Esophagus squamous epithelium (tissue), 4 donors: ENCODE measurements around a stretch of chr3.

DNA sequence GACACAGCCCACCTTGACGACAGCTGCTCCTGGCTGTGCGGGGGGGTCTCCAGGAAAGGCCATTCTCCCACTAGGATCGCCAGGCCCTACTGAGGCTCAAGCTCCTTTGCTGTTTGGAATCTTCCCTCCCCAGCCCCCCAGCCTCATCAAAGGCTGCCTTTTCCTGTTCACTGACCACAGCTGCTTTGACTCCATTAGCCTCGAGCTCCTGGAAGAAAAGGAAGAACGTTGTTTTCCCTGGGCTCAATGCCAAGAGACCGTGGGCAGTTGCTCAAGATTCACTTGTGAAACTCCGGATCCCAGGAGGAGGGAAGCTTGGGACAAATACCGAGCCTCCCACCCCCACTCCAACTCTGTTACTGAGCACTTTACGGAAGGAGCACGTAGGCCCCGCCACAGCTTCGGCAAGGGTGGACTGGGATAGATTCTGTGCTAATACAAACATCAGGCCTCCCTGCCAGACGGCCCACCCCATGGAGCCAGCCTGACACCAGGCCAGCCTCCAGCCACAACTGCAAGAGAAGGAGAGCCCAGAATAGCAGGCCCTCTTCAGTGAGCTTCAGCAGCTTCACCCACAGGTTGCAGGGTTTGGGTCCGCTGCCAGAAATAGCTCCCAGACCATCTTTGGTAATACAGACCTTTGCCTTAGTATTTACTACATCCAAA is 10.8 kb upstream of the FANCD2 start:
- PRO-cap, result bidirectional peak, plus-strand start at position 511 of the sequence, minus-strand start at position 176 of the sequence
- RAMPAGE, long total RNA, 4 experiments, result no peak in any of the 4 experiments

DNA sequence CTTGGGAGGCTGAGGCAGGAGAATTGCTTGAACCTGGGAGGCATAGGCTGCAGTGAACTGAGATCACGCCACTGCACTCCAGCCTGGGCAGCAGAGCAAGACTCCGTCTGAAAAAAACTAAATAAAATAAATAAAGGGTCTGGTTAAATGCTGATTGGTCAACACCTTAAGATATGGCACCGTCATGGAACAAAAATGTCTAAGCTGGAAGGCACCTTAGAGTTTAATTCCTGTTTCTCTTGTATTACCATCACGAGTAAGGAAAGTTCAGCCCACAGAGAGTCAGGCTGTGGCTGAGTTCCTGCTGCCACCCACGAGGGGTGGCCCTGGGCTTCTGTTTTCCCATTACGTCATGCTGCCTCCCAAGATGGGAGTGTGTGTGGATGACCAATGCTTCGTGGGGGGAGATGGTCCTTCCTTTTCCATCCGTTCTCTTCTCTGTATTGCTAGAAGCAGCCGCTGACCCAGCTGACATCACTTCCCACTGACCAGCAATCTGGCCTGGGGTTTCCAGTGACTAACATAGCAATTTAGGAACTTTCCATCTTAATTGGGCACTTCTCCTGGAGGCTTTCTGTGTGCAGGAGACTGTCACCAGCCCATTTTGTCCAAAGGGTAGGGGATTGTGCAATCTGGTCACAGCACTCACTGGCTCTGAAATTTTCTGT is 9.1 kb downstream of the IRAK2 start:
- PRO-cap, result bidirectional peak, plus-strand start at position 353 of the sequence, minus-strand start at position 303 of the sequence
- RAMPAGE, long total RNA, 4 experiments, result no peak in any of the 4 experiments

DNA sequence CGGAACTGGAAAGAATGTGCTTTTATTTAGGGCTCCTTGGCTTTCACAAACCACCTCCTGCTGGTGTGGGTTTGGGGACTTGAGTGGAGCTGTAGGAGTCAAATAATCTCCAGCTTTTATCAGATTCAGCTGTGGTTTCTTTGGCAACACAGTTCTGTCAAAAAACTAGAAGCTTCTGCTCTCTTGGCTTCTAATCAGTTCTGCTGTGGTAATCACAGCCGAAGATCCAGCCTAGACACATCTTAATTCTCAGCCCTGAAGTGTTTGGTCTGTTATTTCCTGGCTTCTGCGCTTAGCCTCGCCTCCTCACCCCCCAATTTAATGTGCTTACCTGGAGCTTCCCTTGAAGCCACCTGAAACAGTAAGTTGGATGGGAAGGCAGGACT is 21.4 kb downstream of the IRAK2 start:
- PRO-cap, result no peak
- RAMPAGE, long total RNA, 4 experiments, result no peak in any of the 4 experiments

GRCh38 chr3:10234894-10235229 is 13.4 kb upstream of the TATDN2 start:
- PRO-cap, result no peak
- RAMPAGE, long total RNA, 4 experiments, result no peak in any of the 4 experiments

DNA sequence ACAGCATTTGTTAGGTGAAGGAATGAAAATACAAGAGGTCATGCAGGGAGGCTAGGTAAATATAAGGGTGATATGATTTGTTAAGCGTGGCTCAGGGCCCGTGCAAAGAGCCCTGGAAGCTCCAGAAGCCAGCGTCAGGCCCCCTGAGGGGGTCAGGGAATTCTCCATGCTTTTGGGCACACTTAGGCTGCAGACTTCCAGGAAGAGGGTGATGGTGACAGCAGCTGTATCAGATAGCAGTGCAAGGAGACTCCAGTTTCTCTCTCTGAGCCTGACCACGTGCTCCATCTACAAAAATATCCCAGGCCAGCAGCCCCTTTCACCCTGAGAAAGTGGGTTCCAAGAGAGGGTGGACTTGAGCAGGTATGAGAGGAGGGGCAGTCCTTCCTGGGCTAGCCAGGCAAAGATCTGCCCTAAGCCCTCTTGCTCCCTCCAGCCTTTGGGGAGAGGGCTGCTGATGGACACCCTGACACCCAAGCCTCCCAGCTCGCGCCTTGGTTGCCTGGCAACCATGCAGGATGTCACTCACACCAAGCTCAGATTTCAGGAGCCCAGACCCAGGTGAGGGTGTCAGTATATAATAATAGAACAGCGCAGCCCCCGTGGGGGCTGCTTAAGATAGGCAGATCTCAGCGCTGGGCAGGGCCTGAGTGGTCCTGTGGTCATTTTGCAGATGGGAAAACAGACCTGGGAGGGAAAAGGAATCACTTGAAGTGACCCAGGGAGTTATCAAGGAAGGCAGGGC is 35.8 kb downstream of the ATP2B2 start:
- PRO-cap, result no peak
- RAMPAGE, long total RNA, 4 experiments, result no peak in any of the 4 experiments

DNA sequence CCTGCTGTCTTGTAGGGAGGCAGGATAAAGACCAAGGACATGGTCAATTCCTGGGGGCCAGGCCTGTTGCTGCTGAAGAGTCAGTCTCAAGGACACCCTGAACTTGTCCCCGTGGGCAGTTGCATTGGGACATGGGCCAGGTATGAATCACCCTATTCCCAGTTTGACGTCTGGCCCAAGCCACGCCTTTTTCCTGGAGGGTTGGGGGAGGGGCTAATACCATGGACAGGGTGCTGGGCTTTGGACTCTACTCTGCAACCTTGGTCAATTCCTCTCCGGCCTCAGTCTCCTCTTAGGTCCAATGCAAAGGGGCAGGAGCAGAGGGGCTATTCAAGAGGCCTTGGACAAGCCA is 10.4 kb downstream of the ATP2B2 start:
- PRO-cap, result no peak
- RAMPAGE, long total RNA, 4 experiments, result no peak in any of the 4 experiments

DNA sequence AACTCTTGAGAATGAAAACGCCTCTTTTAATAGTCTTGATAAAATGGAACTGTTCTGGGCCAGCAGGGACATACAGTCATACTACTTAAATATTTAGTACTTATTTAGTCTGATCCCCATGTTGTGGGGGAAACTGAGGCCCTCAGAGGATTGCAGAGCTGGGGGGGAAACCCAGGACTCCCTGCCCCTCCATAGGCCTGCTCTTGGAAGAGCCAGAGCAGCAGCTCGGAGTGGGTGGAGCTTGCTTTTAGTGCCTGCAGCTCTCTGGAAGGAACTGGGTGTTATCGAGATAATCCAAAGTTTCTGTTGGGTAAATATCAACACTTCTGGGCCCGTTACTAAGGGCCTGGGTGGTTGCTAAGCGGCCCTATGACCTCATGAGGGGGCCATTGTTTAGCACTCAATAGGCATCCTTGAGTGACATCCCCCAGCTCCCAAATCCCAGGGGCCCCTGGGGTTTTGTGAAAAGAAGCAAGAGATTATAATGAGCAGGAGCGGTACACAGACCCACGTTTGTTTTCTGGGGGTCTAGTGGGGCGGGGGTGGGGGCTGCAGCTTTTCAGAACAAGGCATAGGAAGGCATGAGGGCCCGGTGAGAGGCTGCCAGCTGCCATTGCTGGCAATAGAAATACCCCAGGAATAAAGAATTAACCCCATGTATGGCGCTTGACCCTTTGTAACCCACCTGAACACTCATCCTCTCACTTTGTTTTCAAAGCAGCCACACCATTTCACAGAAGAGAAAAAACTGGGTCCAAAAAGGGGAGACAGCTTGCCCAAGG is 48.3 kb upstream of the ATP2B2 start:
- PRO-cap, result no peak
- RAMPAGE, long total RNA, 4 experiments, result no peak in any of the 4 experiments

GRCh38 chr3:11001043-11001594 is 8.6 kb downstream of the SLC6A1 start:
- PRO-cap, result no peak
- RAMPAGE, long total RNA, 4 experiments, result no peak in any of the 4 experiments

DNA sequence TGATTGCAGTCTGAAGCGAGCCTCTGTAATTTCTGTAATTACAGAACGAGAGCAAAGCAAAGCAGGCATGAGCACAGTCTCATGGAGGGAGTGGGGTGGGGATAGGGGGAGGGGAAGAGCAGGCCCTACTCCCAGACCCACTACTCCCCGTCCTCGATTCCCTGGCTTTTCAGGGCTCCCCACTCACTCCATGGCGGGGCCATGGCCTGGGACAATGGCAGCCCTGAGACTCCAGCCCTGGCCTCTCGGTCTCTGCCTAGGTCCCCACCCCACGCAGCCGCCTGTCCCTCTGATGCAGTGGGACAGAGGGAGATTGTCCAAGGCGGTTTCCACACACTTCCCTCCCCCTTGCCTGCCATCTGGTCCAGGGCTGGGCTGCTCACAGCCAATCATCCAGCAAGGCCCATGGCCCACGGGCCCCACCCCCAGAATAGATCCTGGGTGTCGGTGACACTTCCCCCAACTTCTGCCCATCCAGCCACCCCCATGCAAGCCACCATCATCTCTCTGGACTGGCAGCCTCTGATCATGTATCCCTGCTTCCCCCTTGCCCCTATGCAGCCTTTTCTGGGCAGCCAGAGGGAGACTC is 18.3 kb downstream of the SLC6A1 start:
- PRO-cap, result no peak
- RAMPAGE, long total RNA, 4 experiments, result no peak in any of the 4 experiments

DNA sequence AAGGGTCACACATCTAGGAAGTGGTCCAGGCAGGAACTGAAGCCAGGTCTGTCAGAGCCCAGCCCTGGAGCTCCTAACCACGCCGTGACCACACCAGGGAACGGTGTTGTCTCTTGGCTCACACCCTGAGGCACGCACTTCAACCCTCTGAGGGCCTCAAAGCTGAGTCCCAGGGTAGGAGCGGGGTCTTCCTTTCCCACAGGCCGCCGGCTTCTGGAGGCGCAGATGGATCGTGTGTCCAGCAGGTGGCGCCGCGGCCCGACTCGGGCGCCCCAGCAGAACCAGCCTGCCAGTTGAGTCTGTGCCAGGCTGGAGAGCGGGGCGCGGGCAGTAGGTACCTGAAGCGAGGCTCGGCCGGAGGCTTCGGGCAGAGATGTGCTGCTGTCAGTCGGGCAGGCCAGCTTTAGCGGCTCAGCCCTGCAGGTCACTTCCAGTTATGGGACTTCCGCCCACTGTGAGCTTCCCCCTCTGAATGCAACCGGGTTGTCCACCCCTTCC is 68.2 kb downstream of the SLC6A1 start:
- PRO-cap, result no peak
- RAMPAGE, long total RNA, 4 experiments, result no peak in any of the 4 experiments

DNA sequence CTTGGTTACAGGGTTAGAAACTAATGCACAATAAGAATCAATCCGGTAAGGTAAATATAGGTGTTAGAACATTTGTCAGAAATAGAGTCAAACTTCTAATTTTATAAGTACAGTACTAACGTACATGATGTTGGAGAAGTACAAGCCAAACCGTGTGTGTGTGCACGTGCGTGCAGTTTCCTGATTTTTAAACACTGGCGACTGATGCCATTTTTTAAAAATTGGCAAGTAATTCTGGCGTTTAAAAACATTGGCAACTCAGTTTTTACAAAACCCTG is 661 bp downstream of the ATG7 start:
- PRO-cap, result no peak
- RAMPAGE, long total RNA, 4 experiments, result no peak in any of the 4 experiments

GRCh38 chr3:11290097-11290398 is 17.9 kb downstream of the ATG7 start:
- PRO-cap, result no peak
- RAMPAGE, long total RNA, 4 experiments, result no peak in any of the 4 experiments

GRCh38 chr3:11466108-11466713 is 177.5 kb downstream of the VGLL4 start:
- PRO-cap, result no peak
- RAMPAGE, long total RNA, 4 experiments, result no peak in any of the 4 experiments

GRCh38 chr3:11523168-11524101 is 120.3 kb downstream of the VGLL4 start:
- PRO-cap, result no peak
- RAMPAGE, long total RNA, 4 experiments, result no peak in any of the 4 experiments

DNA sequence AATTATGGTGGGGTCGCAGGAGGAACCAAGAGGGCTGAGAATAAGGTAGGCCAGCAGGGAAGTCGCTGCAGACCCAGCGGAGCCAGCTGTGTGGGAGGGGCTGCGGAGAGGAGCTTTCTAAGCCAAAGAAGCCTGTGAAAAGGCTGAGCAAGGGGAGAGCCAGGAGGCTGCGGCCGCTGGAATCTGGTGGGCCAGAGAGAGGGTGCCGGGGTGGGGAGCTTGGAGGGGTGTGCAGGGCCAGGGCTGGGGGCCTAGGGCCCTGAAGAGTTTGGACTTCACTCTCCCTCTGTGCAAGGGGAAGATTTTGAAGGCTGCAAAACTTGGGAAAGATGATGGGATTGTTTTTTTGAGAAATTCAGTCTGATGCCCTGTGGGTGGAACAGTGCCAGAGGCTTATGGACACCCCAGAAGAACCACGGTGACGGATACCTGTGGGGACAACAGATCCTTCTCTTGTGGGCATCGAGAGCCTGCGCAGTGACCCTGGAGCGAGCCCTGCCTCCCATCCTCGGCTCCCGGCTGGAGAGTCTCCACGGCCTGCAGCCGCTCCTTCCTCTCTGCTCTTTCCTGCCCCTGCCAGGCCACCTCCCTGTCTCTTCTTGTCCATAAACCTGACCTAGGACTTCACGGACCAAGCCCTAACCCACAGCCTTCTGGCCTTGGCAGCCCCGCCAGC is 98.6 kb downstream of the VGLL4 start:
- PRO-cap, result no peak
- RAMPAGE, long total RNA, 4 experiments, result no peak in any of the 4 experiments

DNA sequence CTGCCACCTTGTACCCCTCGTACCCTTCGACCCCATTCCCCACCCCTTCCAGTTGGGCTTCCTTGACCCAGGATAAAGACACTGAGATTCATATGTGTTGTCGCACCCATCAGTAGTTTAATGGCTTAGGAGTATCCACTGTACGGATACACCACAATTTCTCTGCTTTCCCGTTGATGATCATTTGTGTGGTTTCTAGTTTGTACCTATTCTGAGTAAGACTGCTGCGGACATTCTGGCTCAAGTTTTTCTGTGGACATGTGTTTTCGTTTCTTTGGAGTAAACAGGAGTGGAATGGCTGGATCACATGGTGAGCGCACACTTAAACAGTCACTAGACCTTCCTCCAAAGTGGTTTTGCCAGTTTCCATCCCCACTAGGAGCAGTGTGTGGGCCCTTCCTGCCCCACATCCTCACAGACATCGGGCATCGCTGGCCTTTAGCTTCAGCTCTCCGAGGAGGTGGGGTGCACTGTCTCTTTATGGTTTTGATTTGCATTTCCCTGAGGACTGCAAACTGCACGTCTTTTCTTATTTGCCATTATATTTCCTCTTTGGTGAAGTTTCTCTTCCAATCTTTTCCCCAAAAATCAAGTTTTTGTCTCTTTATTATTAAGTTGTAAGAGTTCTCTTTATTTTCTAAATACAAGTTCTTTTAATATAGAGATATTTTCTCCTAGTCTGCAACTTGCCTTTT is 94.1 kb downstream of the VGLL4 start:
- PRO-cap, result no peak
- RAMPAGE, long total RNA, 4 experiments, result no peak in any of the 4 experiments

- PRO-cap, result bidirectional peak, plus-strand start at chr3:11571028, minus-strand start at chr3:11570891
- RAMPAGE, long total RNA, 4 experiments, result no peak in any of the 4 experiments
Observed at GRCh38 chr3:11570825-11571491, 72.8 kb downstream of the VGLL4 start.

- PRO-cap, result no peak
- RAMPAGE, long total RNA, 4 experiments, result no peak in any of the 4 experiments
Observed at GRCh38 chr3:11609963-11610794, 33.5 kb downstream of the VGLL4 start.

DNA sequence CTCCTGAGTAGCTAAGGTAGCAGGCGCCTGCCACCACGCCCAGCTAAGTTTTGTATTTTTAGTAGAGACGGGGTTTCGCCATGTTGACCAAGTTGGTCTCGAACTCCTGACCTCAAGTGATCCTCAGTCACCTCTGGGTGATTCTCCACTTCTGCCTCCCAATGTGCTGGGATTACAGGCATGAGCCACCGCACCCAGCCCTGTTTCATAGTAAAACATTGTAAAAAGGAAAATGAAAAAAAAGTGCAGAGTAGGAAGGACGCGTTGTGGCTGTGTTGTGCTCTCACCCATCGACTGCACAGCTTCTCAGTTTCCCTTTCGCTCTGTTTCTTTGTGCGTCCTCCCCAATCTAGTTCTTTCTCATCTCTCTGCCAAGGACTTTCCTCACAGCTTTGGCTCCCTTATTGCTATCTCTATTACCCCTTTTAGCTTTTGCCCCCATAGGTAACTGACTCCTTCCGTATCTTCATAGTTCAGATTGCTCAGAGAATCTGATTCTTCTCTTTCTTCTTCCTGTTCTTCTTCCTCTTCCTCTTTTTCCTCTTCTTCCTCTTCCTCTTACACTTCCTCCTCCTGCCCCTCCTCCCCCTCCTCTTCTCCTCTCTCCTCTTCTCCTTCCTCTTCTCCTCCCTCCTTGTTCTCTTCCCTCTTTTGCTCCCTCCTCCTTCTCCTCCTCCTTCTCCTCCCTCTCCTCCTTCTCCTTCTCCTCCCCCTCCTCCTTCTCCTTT is 81.0 kb upstream of the VGLL4 start:
- PRO-cap, result unidirectional peak, minus-strand start at position 298 of the sequence
- RAMPAGE, long total RNA, 4 experiments, result no peak in any of the 4 experiments

DNA sequence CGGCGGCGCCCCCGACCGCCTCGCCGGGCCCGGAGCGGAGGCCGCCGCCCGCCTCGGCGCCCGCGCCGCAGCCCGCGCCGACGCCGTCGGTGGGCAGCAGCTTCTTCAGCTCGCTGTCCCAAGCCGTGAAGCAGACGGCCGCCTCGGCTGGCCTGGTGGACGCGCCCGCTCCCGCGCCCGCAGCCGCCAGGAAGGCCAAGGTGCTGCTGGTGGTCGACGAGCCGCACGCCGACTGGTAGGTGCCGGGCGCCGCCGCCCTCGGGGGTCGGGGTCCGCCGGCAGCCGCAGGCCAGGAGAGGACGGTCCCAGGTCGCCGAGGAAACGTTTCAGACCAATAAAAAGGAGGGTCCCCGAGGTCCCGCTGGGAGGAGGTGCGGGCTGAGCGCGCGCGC is 502 bp downstream of the SYN2 start:
- PRO-cap, result no peak
- RAMPAGE, long total RNA, 4 experiments, result no peak in any of the 4 experiments